ENCODE measurements around a stretch of chr20.

DNA sequence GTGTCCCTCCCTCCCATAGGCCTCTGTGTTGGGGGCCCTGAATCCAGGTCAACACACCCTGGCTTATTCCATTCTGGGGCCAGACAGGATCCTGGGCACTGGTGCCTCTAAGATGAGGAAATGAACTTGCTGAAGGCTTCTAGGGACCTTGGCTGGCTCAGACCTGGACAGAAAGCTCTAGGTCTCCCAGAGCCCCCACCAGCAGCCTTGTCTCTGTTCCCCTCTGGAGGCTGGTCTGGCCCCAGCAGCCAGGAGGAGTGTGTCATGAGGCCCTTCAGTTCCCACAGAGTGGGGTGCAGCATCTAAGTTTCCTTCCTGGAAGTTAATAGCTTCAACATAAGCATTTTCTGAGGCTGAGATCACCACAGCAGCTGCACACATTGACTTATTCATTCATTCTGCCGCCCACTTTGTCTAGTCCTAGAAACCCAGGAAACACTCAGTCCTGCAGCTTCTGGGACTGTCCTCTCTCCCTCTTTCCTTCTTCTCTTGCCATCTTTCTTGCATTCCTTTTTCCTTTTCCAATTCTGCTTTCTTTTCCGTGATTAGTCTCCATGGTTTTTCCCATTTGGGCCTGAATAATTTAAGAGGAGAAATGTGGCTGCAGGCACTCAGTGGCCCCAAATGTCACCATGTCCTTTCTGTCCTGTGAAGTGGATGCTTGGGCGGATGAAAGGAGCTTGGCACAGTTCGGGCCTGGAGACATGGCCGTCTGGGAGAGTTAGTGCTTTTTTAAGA lies 31.2 kb upstream of the PCMTD2 start:
- PRO-cap, 2 experiments, result no peak in any of the 2 experiments

DNA sequence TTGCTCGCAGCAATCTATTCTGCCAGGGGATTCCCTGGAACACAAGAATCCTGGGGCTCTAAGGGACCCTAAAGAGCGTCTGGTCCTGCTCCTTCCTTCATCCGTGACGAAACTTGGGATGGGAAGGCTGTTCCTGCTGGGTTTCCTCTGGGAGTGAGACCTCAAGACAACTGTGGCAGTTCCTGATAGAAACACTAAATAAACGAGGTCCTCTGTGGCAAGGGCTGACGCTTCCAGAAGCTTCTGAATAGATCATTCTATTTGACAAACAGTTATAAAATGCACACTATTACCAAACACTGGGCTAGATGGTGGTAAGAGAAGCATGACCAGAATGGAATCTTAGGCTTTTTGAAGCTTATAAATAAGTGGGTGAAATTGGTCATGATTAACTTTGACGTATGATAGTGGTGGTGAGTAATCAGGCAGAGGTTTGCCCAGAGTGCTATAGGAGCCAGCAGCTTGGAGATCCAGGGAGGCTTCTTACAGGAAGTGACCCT lies 73.1 kb downstream of the PCMTD2 start:
- PRO-cap, 2 experiments, result peak in 1 of 2 experiments; most common minus-strand start position 336 of the sequence (in 1)

Measured in cerebral cortex (tissue), 2 donors.